H1 (cell line): ENCODE measurements around the genes FGG and CTSO.

DNA sequence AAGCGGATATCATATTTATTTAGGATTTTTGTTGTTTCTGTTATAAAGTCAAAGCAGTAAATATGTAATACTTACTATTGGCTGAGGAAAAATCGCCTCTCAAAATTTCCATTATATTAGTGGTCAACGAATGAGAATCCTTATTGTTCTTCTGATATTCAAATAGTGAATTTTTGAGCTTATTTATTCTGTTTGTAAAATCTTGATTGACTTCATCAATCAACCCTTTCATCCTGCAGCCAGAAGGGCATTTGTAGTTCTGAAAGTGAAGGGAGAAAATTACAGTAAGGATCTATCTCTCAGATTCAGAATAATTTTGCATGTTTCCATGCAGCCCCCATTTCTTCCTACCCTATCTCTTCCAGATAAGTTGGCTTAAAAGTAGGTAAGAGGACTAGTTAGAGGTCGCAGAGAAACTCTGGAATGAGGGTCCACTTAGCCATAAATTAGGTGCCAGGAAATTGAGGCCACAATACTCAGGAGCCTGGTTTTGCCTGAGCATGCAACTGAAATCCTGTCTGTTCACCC is 1.8 kb downstream of the FGA start:
- RRBS = no CpG with 5 or more reads among the region's 4 CpGs
CAGE:
- cytosol, long polyA plus RNA = no peak
- long polyA plus RNA = no peak
- nucleus, long polyA plus RNA = no peak

DNA sequence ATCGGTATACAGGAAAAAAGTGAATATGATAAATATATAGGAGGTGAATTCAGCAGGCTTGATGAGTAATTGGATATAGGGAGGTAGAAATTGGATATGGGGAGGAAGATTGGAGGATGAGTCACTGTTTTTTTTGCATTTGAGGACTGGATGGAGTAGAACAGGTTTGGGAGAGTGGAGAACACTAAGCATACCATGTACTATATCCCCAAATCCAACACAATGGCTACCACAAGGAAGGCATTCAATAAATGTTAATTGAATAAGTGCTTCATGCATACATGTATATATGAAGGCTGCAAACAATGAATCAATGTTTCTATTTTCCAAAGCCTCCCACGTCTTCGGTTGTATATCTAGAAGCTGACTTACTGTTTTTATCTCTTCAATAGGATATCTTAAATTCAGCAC is 9.7 kb downstream of the FGG start:
- RRBS = no CpG with 5 or more reads among the region's 3 CpGs
CAGE:
- cytosol, long polyA plus RNA = no peak
- long polyA plus RNA = no peak
- nucleus, long polyA plus RNA = no peak

GRCh38 chr4:154607807-154608906 is 4.3 kb downstream of the FGG start:
CAGE:
- cytosol, long polyA plus RNA = no peak
- long polyA plus RNA = no peak
- nucleus, long polyA plus RNA = no peak

DNA sequence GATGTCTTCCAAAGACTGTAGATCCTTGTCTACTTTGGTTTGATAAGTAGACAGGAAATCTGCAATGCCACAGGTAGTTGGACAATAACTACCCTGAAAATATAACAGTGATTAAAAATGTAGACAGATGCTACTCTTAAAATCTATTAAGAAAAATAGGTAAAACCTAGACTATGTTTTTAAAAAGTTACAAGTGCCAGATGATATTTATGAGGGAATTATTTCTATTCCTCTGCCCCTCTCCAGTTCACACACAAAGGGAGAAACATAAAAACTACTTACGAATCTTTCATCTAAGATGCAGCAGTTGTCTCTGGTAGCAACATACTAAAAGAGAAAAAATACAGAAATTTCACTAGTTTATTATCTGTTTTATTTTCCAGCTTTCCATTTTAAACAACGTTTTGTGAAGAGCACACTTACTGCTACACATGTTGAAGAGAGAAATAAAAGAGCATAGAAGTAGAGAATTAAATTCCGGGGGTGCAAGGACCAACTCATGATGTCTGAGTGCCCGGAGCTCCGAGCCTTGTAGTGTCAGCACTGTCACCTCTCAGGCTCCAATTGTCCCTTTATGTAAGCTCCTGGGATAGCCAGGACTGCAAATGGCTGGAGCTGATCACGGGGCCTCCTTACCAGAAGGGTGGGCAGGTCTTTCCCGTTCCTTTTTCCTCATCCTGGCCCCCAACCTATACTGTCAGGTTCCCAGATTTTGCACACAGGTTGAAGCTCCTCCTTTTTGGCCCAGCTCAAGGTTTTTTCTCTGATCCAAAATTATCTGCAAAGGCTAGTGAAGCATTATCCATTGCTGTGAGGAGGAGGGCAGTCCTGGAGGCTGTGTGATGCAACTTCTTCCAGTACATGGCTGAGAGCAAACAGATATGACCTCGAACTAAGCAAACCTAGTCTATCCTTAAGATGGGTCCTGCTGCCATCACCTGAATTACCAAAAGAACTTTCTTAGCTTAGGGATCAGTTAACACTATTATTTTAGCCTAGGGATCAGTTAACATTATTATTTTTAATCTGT is at the start of gene FGG:
Gene FGG, minus strand, starts transcription at position 548 of the 1,030 bp plus-strand sequence.
- RRBS = no CpG with 5 or more reads among the region's 8 CpGs
CAGE:
- cytosol, long polyA plus RNA = no peak
- long polyA plus RNA = no peak
- nucleus, long polyA plus RNA = no peak

DNA sequence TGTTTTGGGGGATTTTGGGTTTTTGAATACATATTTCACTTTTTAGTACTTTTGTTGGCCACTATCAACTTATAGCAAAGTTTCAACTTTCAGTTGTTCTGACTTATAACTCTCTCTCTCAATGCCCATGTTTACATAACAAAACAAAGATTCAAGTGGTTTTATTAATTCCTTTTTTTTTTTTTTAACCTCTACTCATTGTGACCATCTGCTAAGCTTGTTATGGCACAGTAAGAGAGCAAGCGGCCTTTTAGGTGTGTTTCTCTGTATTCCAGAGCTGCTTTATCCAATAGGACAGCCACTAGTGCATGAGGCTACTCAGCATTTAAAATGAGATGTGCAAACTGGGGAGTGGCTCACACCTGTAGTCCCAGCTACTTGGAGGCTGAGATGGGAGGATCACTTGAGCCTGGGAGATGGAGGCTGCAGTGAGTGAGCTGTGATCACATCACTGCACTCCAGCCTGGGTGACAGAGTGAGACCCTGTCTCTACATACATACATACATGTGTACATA is 20.0 kb downstream of the GUCY1B1 start:
- RRBS = no CpG with 5 or more reads among the region's 1 CpG
CAGE:
- cytosol, long polyA plus RNA = no peak
- long polyA plus RNA = no peak
- nucleus, long polyA plus RNA = no peak

GRCh38 chr4:155883957-155884474 is 17.9 kb upstream of the ASIC5 start:
- RRBS = no CpG with 5 or more reads among the region's 6 CpGs
CAGE:
- cytosol, long polyA plus RNA = no peak
- long polyA plus RNA = no peak
- nucleus, long polyA plus RNA = no peak

DNA sequence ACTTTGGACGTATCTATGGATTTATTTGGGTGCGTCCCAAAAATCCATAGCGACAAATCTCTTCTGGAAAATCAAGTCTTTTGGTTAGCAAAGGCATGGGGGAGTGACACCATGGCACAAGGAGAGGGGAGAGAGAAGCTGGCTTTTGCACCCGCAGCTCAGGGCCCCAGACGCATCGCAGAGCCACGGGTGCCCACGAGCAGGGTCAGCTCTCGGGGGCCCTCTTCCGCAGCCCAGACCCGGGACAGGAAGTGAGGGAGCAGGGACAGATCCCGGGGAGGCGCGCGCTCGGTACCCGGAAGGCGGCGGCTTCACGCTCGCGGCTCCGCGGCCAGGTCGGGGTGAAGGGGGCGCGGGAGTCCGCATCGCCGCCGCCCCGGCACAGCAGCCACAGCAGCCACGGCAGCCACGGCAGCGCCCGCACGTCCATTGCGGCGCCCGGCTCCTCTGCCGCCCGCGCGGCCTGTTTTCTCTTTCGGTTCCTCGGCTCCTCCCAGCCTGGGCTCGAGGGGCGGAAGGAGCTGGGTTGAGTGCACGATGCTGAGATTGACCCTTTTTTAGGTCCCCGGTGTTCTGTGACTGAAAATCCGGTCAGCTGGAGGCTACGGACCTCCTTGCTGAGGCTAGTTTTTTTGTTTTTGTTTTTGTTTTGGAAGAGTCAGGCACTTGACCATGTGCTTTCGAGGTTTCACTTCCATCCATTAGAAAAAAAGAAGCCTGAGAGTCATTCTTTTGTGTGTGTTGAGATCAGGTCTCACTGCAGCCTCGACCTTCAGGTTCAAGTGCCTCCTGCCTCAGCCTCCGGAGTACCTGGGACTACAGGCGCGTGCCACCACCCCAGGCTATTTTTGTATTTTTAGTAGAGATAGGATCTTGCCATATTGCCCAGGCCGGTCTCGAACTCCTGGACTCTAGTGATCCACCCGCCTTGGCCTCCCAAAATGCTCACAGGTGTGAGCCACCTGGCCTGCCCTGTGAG is at the start of gene CTSO:
Gene CTSO, minus strand, starts transcription at position 449 of the 979 bp plus-strand sequence.
- RRBS = 31% methylated on average over 23 of the region's 60 CpGs
CAGE:
- cytosol, long polyA plus RNA = start-site peak on the minus strand centred at position 483 of the sequence, 36 bp wide, 27 reads
- long polyA plus RNA = no peak
- nucleus, long polyA plus RNA = no peak

DNA sequence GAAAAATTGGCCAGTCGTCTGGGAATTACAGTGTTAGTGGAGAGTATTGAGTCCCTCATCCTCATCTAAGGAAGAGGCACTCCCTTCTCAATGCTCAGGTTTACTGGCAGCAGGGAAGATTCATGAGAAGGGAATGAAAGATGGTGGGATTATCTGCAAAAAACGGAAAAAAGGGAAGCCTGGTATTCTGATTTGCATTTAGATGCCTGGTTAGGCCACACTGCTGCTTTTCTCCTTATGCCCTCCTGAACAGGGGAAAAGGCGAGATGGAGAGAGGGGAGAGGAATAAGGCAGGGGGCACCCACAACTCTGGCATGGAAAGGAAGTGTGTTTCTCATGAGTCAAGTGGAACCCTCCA is 5.4 kb upstream of the CTSO start:
- RRBS = no CpG with 5 or more reads among the region's 3 CpGs
CAGE:
- cytosol, long polyA plus RNA = no peak
- long polyA plus RNA = no peak
- nucleus, long polyA plus RNA = no peak

- RRBS = no CpG with 5 or more reads among the region's 1 CpG
CAGE:
- cytosol, long polyA plus RNA = no peak
- long polyA plus RNA = no peak
- nucleus, long polyA plus RNA = no peak
Observed at GRCh38 chr4:156609900-156610336, 361.7 kb downstream of the PDGFC start.

DNA sequence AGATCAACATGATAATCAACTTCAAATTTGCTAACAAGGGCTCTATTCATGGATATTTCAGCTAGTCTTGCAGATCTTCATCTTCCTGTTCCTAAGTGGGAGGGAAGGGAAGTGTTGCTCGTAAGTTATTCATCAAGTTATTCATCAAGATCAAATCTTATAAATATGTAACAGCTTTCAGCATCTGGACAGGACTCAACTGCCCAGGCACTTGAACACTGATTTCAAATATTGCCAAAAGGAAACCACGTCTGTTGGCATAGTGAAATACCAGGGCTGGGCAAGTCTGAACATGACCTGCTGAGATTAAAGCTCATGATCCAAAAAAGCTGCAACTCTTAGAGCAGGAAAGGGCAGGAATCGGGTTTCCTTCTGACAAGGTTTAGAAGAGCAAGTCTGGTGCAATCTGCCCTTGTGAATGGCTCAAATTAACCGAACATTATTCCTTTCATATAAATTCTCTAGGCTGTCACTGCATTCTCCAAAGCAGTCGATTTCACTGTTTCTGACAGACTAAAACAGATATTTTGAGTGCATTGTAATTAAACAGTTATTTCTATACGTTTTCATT is 200.2 kb downstream of the PDGFC start:
- RRBS = no CpG with 5 or more reads among the region's 6 CpGs
CAGE:
- cytosol, long polyA plus RNA = no peak
- long polyA plus RNA = no peak
- nucleus, long polyA plus RNA = no peak

- RRBS = no CpG with 5 or more reads among the region's 13 CpGs
CAGE:
- cytosol, long polyA plus RNA = no peak
- long polyA plus RNA = no peak
- nucleus, long polyA plus RNA = no peak
Observed at GRCh38 chr4:157823667-157824559, 348.9 kb downstream of the GASK1B start.

DNA sequence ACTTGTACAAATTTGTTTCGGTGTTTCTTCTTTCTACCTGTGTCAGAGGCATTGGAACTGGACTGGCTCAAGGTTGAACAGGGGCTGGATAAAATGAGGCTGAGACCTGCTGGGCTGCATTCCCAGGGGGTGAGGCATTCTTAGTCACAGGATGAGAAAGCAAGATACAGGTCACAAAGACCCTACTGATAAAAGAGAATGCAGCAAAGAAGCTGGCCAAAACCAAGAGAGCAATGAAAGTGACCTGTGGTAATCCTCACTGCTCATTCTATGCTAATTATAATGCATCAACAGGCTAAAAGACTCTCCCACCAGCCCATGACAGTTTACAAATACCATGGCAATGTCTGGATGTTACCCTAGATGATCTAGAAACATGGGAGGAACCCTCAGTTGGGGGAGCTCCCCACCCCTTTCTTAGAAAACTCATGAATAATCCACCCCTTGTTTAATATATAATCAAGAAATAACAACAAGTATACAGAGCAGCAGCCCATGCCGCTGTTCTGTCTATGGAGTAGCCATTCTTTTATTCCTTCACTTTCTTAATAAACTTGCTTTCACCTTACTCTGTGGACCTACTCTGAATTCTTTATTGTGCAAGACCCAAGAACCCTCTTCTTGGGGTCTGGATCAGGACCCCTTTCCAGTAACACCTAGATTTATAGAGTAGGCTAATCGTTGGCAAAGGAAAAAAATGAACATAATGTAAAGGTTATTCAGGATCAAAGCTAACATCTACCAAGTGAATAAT is 77.9 kb downstream of the GASK1B start:
- RRBS = no CpG with 5 or more reads among the region's 3 CpGs
CAGE:
- cytosol, long polyA plus RNA = no peak
- long polyA plus RNA = no peak
- nucleus, long polyA plus RNA = no peak

GRCh38 chr4:158302458-158302926 is 92.2 kb downstream of the TMEM144 start:
- RRBS = no CpG with 5 or more reads among the region's 1 CpG
CAGE:
- cytosol, long polyA plus RNA = no peak
- long polyA plus RNA = no peak
- nucleus, long polyA plus RNA = no peak

GRCh38 chr4:158670615-158671756 is 701 bp downstream of the C4orf46 start:
- RRBS = 1% methylated on average over 8 of the region's 42 CpGs
CAGE:
- cytosol, long polyA plus RNA = no peak
- long polyA plus RNA = no peak
- nucleus, long polyA plus RNA = no peak

GRCh38 chr4:158809805-158810611 is 41.2 kb downstream of the FNIP2 start:
- RRBS = no CpG with 5 or more reads among the region's 5 CpGs
CAGE:
- cytosol, long polyA plus RNA = no peak
- long polyA plus RNA = no peak
- nucleus, long polyA plus RNA = no peak

- RRBS = no CpG with 5 or more reads among the region's 5 CpGs
CAGE:
- cytosol, long polyA plus RNA = no peak
- long polyA plus RNA = no peak
- nucleus, long polyA plus RNA = no peak
Observed at GRCh38 chr4:158817712-158818456, 49.1 kb downstream of the FNIP2 start.

- RRBS = no CpG with 5 or more reads among the region's 5 CpGs
CAGE:
- cytosol, long polyA plus RNA = no peak
- long polyA plus RNA = no peak
- nucleus, long polyA plus RNA = no peak
Observed at GRCh38 chr4:158824622-158825285, 55.9 kb downstream of the FNIP2 start.

GRCh38 chr4:158890516-158891005 is 121.7 kb downstream of the FNIP2 start:
- RRBS = no CpG with 5 or more reads among the region's 4 CpGs
CAGE:
- cytosol, long polyA plus RNA = no peak
- long polyA plus RNA = no peak
- nucleus, long polyA plus RNA = no peak

DNA sequence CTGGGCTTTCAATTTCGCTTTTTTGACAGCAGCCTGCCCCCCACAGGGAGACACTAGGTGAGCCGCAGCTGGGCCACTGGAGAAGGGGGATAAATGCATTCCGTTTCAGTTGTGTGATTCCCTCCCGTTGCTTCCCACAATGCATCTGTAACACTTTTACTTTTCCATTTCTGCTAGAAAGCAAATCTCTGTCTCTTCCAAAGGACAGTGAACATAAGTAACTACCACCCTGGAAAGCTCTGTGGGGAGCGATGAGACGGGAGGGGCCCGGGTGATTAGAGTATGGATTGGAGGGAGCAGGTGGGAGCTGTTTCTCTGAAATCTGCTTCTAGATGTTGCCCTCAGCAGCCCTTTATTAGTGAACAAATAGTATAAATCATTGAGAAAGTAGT is 18.3 kb downstream of the C4orf45 start:
- RRBS = no CpG with 5 or more reads among the region's 7 CpGs
CAGE:
- cytosol, long polyA plus RNA = no peak
- long polyA plus RNA = no peak
- nucleus, long polyA plus RNA = no peak

GRCh38 chr4:159045948-159046392 is 10.9 kb upstream of the C4orf45 start:
- RRBS = no CpG with 5 or more reads among the region's 10 CpGs
CAGE:
- cytosol, long polyA plus RNA = no peak
- long polyA plus RNA = no peak
- nucleus, long polyA plus RNA = no peak